Skeletal muscle tissue (tissue), 7 donors: ENCODE measurements around a stretch of chr9.

- PRO-cap, 3 experiments = no peak in any of the 3 experiments
- RAMPAGE, long total RNA = no peak
- RRBS, 2 experiments = no CpG with 5 or more reads among the region's 17 CpGs
These were observed 12.0 kb upstream of the HDHD3 start for GRCh38 chr9:113388694-113389281.

DNA sequence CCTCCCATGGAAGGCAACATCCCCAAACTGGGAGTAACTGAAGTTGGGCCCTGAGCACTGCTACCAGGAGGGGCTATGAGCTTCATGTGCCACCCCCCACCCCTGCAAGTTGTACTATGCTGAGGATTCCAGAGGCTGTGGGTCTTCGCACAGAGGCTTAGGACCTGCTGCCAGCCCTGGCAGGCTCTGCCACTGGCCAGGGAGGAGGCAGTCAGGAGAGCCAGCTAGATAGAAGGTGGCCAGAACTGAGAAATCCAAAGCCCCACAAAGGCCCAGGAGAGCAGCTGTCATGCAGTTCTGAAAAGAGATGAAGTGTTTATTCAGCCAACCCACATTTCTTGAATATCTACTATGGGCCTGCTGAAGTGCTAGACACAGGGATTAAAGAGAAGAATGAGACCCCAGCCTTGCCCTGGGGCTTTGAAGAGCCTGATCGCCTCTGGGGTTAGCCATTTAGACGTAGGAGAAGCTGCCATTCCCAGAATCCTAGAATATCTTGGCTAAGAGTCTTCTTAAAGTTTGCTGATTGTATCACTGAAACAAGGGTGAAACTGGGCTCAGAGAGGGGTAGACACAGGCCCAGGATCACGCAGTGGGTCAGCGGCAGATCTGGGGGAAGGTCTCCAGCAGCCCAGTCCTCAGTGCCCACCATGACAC lies 1.3 kb downstream of the ALAD start:
- PRO-cap, 3 experiments = no peak in any of the 3 experiments
- RAMPAGE, long total RNA = no peak
- RRBS, 2 experiments = no CpG with 5 or more reads among the region's 5 CpGs

DNA sequence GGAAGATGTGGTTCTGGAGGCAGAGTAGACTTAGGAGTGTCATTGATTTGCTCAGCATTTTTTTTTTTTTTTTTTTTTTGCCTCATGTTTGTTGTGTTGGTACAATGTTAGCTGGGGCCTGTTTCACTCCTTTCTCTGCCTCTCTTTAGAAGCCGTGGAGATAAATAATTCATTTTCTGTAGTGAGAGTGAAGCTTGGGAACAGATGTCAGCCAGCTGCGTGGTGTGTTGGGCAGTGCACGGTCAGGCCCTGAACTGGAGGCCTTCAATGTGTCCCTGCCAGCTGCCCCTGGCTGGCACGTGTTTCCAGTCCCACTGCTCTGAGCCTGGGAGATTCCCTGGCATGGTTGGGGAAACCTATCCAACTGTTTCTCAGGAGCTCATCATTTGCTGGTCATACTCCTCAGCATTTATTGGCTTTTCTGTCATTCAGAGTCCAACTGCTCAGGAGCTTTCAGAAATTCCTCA lies 5.5 kb downstream of the RGS3 start:
- PRO-cap, 3 experiments = no peak in any of the 3 experiments
- RAMPAGE, long total RNA = no peak
- RRBS, 2 experiments = no CpG with 5 or more reads among the region's 4 CpGs

GRCh38 chr9:113571888-113572490 lies 108.5 kb downstream of the RGS3 start:
- PRO-cap, 3 experiments = no peak in any of the 3 experiments
- RAMPAGE, long total RNA = no peak
- RRBS, 2 experiments = no CpG with 5 or more reads among the region's 7 CpGs

GRCh38 chr9:113574366-113574997 lies 111.0 kb downstream of the RGS3 start:
- PRO-cap, 3 experiments = no peak in any of the 3 experiments
- RAMPAGE, long total RNA = no peak
- RRBS, 2 experiments = no CpG with 5 or more reads among the region's 5 CpGs

GRCh38 chr9:113599480-113600211 lies 136.1 kb downstream of the RGS3 start:
- PRO-cap, 3 experiments = no peak in any of the 3 experiments
- RAMPAGE, long total RNA = no peak
- RRBS, 2 experiments = no CpG with 5 or more reads among the region's 8 CpGs

- PRO-cap, 3 experiments = peak in 3 of 3 experiments; most common minus-strand start chr9:113868447 (in 3)
- RAMPAGE, long total RNA = no peak
- RRBS, 2 experiments = no CpG with 5 or more reads among the region's 1 CpG
These were observed 8.0 kb upstream of the ZNF618 start for GRCh38 chr9:113868168-113868535.

DNA sequence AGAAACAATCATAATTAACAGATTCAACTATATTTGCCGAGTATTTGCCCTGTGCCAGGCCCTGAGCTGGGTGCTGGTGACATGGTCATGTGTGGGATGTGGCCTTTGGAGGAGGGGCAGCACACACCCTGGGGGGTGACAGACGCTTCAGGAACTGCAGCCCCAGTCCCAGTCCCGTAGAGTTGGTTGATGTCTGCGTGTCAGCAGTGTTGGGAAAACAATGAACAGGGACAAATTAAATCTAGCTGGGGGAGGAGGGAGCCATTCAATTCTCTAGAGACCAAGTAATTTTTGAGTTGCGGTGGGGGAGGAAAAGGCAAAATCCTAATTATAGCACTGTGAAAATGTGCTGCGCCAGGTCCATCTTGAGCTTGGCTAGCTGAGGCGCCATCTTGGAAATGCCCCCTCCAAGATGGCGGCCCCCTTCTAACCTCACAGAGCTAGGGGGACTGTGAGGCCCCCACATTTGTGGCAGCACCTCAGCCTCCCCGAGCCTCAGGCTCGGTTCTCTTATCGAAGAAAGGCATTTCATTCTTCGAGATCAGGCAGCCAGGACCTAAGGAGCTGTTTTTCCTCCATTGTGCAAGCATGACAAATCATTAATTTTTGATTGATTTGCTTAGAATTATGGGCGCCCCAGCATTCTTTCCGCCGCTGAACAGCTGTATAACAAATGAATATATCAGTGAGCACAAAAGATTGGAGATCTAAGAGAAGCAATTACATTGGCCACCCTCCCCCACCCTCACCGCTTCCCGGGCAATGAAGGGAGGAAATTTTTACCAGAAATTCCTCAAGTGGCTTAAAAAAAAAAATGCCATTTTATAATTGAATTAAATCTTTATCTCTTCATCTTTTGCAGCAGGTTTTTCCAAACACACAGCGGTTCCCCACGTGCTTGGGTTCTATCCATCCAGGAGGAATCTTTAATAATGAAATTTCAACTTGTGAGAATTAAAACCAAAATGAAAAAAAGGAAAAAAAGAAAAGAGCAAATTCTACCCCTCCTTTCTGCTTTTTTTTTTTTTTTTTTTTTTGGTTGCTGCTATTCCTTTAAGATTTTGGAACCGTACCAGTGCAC lies 88.0 kb downstream of the ZNF618 start:
- PRO-cap, 3 experiments = no peak in any of the 3 experiments
- RAMPAGE, long total RNA = no peak
- RRBS, 2 experiments = no CpG with 5 or more reads among the region's 20 CpGs

GRCh38 chr9:113988114-113988662 lies 89.9 kb downstream of the AMBP start:
- PRO-cap, 3 experiments = no peak in any of the 3 experiments
- RAMPAGE, long total RNA = no peak
- RRBS, 2 experiments = no CpG with 5 or more reads among the region's 24 CpGs

GRCh38 chr9:113988957-113989408 lies 89.1 kb downstream of the AMBP start:
- PRO-cap, 3 experiments = no peak in any of the 3 experiments
- RAMPAGE, long total RNA = no peak
- RRBS, 2 experiments = 8 to 21% methylated on average over 1 to 2 of the region's 10 CpGs

- PRO-cap, 3 experiments = peak in 2 of 3 experiments; most common plus-strand start chr9:114004646 (in 1); most common minus-strand start chr9:114004535 (in 1)
- RAMPAGE, long total RNA = no peak
- RRBS, 2 experiments = no CpG with 5 or more reads among the region's 17 CpGs
These were observed 73.9 kb downstream of the AMBP start for GRCh38 chr9:114004105-114004740.

- PRO-cap, 3 experiments = no peak in any of the 3 experiments
- RAMPAGE, long total RNA = no peak
- RRBS, 2 experiments = 3 to 4% methylated on average over 29 of the region's 97 CpGs
These were observed 703 bp downstream of the KIF12 start for GRCh38 chr9:114097993-114099184.

DNA sequence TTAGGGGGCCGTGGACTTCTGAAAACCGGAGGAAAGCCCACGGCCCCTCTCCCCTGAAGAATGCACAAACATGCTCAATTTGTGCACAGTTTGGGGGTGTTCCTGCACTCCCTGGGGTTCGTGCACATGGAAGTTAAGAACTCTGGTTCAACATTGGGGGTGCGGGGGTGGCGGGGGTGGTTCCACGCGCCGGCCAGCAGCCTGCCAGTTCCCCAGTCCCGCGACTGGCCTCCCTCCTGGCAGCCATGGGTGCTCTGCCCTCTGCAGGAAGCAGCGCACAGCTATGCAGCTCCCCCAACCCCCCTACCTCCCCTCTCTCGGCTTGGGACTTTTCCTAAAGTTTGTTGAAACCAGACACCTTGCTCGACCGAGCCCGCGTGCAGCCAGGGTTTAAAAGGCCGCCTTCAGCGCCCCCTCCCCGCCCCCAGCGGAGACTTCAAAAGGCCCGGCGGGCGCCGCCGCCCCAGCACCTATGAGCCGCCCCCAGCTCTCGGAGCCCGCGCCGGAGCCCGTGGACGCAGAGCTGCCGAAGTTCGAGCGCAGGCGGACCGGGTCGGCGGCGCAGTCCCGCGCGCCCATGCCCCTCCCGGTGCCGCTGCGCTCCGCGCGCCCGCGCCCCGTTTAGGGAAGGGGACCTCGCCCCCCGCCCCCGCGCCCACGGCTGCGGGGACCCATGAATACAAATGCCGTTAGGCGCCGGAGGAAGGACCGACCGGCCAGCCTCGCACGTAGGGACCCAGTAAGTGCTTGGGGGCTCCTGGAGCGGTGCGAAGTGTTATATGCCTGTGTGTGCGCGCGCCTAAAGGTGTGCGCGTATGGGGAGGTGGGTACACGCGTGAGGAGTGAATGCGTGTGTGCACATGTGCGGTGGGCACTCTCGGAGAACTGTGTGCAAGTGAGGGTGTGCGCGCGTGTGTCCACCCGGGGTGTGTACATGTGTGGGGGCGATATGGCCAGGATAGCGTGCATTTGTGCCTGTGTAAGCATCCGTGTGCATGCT lies 1.4 kb upstream of the COL27A1 start:
- PRO-cap, 3 experiments = no peak in any of the 3 experiments
- RAMPAGE, long total RNA = no peak
- RRBS, 2 experiments = 3% methylated on average over 36 of the region's 85 CpGs

- PRO-cap, 3 experiments = peak in 2 of 3 experiments; most common minus-strand start chr9:114179120 (in 2)
- RAMPAGE, long total RNA = no peak
- RRBS, 2 experiments = no CpG with 5 or more reads among the region's 3 CpGs
These were observed 23.6 kb downstream of the COL27A1 start for GRCh38 chr9:114178947-114179251.

DNA sequence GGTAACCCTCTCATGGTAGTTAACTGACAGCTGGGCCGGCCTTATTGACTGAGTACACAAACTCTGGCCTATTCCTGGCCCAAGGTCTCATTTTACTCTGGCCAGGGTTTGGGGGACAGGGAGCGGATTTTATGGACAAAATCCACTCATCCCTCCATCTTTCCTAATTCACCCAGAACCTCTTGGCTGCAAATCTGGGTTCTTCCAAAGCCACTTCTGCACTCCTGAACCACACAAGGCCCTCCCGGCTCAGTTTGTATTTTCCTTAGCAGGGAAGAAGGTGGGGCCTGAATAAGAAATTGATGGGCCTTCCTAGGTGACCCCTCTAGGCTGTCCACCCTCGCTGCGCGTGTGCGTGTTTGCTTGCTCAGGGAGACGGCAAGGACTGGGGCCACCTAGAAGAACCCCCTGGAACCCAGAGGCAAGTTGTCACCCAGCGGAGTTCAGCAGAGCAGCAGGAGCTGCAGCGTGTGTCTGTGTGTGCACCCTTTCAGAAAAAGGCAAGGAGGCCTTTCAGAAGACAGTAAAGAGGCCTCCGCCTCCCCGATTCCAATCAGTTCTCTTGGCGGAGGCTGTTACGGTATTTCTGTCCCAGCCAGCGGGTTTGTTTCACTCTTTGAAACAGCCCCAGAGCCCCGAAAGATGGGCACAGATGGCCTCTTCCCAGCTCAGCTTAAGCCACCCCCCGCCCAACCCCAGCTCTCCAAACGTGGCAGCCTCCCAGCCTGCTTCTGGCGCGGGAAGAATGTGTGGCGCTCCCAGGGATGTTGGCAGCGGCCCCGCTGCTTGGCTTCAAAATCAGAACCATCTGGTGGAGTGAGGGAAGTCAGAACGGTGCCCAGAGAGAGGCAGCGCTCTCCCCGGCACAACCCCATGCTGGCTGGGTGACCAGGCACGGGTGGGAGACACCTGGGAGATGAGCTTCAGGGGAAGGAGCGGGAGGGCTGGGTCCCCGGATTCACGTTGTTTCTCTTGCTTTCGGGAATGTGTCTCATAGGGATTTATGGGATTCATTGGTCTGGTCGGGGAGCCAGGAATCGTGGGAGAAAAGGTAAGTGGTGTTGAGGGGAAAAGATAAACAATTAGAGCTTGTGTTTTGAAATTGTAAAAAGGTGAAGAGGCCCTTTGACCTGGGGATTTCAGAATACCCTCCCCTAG lies 72.9 kb upstream of the ORM1 start:
- PRO-cap, 3 experiments = no peak in any of the 3 experiments
- RAMPAGE, long total RNA = no peak
- RRBS, 2 experiments = 12 to 17% methylated on average over 4 of the region's 33 CpGs

DNA sequence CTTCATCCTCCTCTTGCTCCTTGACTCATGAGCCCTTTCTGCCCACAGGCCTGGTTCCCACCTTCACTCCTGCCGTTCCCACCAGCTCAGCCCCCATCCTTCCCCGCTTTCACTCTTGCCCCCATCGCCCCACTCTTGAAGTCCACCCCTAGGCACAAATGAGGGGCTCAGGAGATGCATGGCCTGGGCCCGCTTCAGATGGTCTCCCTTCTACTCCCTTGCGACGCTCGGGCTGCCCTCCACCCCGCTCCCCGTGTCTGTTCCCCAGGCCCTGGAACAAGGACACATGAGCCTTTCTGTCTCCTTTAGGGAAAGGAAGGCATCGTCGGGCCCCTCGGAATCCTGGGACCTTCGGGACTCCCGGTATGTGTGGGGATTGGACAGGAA lies 22.1 kb upstream of the ORM1 start:
- PRO-cap, 3 experiments = no peak in any of the 3 experiments
- RAMPAGE, long total RNA = no peak
- RRBS, 2 experiments = no CpG with 5 or more reads among the region's 14 CpGs

GRCh38 chr9:114311626-114312796 lies 10.9 kb upstream of the ORM1 start:
- PRO-cap, 3 experiments = no peak in any of the 3 experiments
- RAMPAGE, long total RNA = no peak
- RRBS, 2 experiments = no CpG with 5 or more reads among the region's 34 CpGs

- PRO-cap, 3 experiments = no peak in any of the 3 experiments
- RAMPAGE, long total RNA = no peak
- RRBS, 2 experiments = no CpG with 5 or more reads among the region's 6 CpGs
These were observed 4.9 kb upstream of the ORM1 start for GRCh38 chr9:114317828-114318653.

DNA sequence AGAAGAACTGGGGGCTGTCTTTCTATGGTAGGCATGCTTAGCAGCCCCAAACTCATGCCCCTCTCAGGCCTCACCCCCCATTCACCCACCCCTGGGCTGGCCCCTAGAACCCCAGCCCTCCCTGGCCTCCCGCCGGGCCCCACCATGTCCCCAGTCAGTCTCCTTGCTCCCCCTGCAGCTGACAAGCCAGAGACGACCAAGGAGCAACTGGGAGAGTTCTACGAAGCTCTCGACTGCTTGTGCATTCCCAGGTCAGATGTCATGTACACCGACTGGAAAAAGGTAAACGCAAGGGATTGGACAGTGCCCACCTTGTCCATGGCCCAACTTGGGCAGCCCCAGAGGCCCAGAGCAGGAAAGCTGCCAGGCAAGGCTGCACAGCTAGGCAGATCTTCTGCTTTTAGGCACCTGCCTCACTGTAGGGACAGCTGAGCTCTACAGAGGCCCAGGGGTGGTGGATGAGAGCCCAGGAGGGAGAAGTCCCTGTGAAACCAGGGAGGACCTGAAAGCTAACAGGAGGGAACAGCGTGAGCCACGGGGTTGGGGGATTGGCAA lies 2.1 kb downstream of the ORM2 start:
- PRO-cap, 3 experiments = no peak in any of the 3 experiments
- RAMPAGE, long total RNA = no peak
- RRBS, 2 experiments = no CpG with 5 or more reads among the region's 9 CpGs

GRCh38 chr9:114371765-114372330 lies 15.9 kb downstream of the AKNA start:
- PRO-cap, 3 experiments = no peak in any of the 3 experiments
- RAMPAGE, long total RNA = no peak
- RRBS, 2 experiments = 37 to 52% methylated on average over 2 of the region's 10 CpGs